Esophagus squamous epithelium (tissue), 4 donors: ENCODE data around the genes MIIP, CFAP107 and PRAMEF15.

GRCh38 chr1:11908915-11909144, 17.4 kb downstream of the KIAA2013 start:
- PRO-cap = bidirectional peak, plus-strand start at chr1:11909086, minus-strand start at chr1:11908964
- RAMPAGE, long total RNA, 4 experiments = no peak in any of the 4 experiments

- PRO-cap = no peak
- RAMPAGE, long total RNA, 4 experiments = no peak in any of the 4 experiments
Observed at GRCh38 chr1:11919447-11920666, 6.4 kb downstream of the KIAA2013 start.

DNA sequence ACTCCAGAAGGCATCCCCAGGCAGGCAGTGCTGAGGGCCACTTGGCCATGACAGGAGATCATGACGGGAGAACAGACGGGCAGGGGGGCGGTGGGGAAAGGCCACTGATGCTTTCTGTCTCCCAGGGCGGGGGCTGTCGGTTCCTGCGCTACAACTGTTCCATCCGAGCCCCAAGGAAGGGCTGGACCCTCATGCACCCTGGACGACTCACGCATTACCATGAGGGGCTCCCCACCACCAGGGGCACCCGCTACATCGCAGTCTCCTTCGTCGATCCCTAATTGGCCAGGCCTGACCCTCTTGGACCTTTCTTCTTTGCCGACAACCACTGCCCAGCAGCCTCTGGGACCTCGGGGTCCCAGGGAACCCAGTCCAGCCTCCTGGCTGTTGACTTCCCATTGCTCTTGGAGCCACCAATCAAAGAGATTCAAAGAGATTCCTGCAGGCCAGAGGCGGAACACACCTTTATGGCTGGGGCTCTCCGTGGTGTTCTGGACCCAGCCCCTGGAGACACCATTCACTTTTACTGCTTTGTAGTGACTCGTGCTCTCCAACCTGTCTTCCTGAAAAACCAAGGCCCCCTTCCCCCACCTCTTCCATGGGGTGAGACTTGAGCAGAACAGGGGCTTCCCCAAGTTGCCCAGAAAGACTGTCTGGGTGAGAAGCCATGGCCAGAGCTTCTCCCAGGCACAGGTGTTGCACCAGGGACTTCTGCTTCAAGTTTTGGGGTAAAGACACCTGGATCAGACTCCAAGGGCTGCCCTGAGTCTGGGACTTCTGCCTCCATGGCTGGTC, 5.5 kb upstream of the MFN2 start:
- PRO-cap = no peak
- RAMPAGE, long total RNA, 4 experiments = no peak in any of the 4 experiments

GRCh38 chr1:11990166-11991422, 10.3 kb downstream of the MFN2 start:
- PRO-cap = bidirectional peak, plus-strand start at chr1:11990966, minus-strand start at chr1:11990750
- RAMPAGE, long total RNA, 4 experiments = no peak in any of the 4 experiments

DNA sequence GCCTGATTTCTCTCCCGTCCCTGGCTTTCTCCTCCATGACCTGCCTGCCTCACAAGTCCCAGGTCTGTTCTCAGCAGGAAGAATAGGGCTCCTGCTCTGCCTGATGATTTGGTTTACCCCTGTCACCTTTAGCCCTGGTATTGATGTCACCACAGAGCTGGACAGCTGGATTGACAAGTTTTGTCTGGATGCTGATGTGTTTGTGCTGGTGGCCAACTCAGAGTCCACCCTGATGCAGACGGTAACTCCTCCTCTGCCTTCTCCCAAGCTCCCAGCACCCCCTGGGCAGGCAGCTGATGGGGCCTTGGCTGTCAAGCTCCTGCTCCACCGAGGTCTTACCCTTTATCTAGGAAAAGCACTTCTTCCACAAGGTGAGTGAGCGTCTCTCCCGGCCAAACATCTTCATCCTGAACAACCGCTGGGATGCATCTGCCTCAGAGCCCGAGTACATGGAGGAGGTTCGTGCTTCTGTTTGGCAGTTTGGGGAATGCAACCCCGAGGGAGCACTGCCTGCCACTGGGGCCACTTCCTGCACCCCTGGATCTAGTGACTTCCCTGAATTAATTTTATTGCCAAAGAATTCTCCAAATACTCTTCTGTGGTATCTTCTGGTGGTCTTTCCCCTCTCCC, 18.5 kb downstream of the MFN2 start:
- PRO-cap = no peak
- RAMPAGE, long total RNA, 4 experiments = no peak in any of the 4 experiments

GRCh38 chr1:12019106-12020112, at the start of gene MIIP:
Gene MIIP (plus strand): TSS chr1:12019498.
- PRO-cap = bidirectional peak, plus-strand start at chr1:12019470, minus-strand start at chr1:12019244
- RAMPAGE, long total RNA, 4 experiments = start-site peak on the plus strand in 3 of 4 experiments, at chr1:12019494-12019507 at its widest, 56 to 59 reads per replicate

DNA sequence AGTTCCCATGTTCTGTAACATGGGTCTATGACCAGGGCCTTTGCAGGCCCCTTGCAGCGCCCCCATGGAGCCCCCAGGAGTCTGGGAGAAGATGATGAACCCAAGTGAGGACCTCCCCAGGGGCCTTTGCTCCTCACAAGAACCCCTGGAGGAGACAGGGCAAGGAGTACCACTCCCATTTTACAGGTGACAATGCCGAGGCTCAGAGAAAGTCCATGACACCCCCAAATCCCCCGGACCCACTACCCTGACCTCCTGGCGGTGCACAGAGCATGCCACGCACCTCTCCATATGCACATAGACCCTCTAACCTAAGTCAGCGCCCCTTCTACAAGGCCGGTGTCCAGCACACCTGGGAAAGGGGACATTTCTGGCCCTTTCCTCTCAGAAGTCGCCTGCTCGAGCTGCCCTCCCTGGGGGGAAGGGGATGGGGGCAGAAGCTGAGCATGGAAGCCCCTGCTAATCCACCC, 14.5 kb downstream of the TNFRSF1B start:
- PRO-cap = no peak
- RAMPAGE, long total RNA, 4 experiments = no peak in any of the 4 experiments

DNA sequence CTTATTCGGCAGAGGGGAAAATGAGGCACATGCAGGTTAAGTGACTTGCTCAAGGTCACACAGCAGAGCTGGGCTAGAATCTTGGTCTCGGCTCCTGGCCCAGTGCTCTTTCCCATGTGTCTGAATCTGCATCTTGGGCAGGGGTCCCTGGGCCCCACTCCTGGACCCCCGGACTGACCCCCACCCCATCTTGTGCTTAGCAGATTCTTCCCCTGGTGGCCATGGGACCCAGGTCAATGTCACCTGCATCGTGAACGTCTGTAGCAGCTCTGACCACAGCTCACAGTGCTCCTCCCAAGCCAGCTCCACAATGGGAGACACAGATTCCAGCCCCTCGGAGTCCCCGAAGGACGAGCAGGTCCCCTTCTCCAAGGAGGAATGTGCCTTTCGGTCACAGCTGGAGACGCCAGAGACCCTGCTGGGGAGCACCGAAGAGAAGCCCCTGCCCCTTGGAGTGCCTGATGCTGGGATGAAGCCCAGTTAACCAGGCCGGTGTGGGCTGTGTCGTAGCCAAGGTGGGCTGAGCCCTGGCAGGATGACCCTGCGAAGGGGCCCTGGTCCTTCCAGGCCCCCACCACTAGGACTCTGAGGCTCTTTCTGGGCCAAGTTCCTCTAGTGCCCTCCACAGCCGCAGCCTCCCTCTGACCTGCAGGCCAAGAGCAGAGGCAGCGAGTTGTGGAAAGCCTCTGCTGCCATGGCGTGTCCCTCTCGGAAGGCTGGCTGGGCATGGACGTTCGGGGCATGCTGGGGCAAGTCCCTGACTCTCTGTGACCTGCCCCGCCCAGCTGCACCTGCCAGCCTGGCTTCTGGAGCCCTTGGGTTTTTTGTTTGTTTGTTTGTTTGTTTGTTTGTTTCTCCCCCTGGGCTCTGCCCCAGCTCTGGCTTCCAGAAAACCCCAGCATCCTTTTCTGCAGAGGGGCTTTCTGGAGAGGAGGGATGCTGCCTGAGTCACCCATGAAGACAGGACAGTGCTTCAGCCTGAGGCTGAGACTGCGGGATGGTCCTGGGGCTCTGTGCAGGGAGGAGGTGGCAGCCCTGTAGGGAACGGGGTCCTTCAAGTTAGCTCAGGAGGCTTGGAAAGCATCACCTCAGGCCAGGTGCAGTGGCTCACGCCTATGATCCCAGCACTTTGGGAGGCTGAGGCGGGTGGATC, 22.9 kb upstream of the VPS13D start:
- PRO-cap = no peak
- RAMPAGE, long total RNA, 4 experiments = no peak in any of the 4 experiments

- PRO-cap = no peak
- RAMPAGE, long total RNA, 4 experiments = no peak in any of the 4 experiments
Observed at GRCh38 chr1:12208204-12209305, 21.3 kb upstream of the VPS13D start.

DNA sequence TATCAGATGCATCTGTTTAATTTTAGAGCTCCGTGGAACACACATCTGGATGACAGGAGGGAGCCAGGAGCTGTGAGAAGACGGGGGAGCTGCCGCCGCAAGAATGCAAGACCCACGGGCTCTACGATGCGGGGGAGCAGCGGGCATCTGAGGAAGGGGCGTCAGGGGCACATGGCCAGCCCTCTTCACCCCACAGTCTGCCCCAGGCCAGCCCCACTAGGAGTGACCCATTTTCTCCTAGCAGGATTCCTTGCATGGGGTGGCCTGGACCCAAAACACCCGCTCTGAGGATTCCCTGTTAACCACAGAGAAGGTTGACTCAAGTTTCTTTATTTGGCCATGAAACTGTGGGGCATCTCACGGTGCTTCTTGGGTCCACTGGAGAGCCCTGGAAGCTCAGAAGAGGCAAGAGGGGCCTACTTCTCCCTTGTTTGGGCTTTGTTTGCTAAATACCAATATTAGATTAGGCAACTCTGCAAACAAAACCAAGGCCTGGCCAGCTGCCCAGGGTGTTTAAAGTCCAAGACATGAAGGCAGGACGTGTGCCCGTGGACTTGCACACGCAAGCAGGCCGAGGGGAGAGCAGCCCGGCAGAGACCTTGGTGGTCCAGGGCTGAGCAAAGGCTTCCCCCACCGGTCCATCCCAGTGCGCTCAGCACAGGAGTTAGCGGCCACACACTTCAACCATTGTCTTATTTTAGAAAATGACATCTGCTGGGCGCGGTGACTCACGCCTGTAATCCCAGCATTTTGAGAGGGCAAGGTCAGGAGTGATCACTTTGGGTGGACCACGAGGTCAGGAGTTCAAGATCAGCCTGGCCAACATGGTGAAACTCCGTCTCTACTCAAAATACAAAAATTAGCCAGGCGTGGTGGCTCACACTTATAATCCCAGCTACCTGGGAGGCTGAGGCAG, 89.7 kb downstream of the DHRS3 start:
- PRO-cap = no peak
- RAMPAGE, long total RNA, 4 experiments = no peak in any of the 4 experiments

GRCh38 chr1:12607140-12607833, 10.7 kb downstream of the DHRS3 start:
- PRO-cap = no peak
- RAMPAGE, long total RNA, 4 experiments = no peak in any of the 4 experiments

DNA sequence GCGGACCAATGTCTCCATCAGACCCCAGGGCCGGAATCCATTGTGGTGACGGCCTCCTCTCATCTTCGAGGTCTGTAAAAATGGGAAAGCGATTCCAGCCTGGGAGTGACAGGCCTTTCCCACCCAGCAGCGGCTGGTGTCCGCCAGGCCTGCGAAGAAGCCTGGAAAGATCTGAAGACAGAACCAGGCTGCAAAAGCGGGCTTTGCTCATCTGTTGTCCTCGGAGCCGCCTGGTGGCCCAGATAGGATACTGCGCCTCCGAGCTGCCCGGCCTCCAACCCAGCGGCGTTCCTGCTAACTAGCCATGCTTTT, 1.8 kb upstream of the DHRS3 start:
- PRO-cap = unidirectional peak, minus-strand start at position 153 of the sequence
- RAMPAGE, long total RNA, 4 experiments = no peak in any of the 4 experiments

DNA sequence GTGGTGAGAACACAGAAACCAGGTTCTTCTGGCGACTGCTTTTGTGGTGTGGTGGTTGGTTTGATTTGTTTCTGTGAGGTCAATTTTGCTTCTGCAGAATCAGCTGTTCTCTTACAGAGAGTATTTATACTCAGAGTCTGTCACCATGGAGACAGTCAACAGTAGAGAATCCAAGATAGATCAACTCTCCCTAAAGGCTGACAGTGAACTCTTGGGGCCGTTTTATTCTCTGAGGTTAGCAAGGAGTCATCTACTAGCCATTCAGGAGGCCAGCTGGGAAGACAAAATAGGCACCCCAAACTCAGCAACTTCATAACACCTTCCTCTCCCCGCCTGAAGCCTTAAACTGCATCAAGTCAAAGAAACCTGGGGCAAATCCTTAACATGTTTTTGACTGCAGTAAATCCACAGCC, at the start of gene CFAP107:
Gene CFAP107 (plus strand): TSS at position 154 of the 413 bp plus-strand sequence.
- PRO-cap = no peak
- RAMPAGE, long total RNA, 4 experiments = no peak in any of the 4 experiments

DNA sequence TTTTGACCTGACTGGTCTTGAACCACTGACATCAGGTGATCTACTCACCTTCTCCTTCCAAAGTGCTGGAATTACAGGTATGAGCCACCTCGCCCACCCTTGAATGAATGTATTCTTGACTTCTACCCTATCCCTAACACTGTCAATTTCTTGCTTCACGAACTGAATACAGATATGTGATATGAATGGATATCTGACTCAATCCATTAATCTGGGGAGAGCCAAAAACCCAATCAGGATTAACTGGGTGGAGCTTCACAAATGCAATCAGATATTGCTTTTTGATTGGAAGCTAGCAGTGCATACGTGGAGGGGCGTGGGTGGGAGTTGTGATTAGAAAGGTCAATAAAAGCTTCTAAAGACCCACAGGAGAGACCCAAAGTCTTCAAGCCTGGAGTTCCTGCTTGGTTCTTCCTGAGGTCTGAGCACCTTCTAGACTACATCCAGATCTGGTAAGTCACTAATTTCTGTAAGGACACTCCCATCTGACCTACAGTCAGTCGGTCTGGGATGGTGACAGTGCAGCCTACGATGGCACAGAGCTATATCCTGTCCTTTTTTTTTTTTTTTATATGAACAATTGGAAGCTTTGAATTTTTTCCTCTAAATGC, at the start of gene PRAMEF15:
Gene PRAMEF15 (plus strand): TSS at position 375 of the 611 bp plus-strand sequence.
- PRO-cap = no peak
- RAMPAGE, long total RNA, 4 experiments = no peak in any of the 4 experiments

GRCh38 chr1:13454930-13455212, 44.6 kb downstream of the PRAMEF20 start:
- PRO-cap = no peak
- RAMPAGE, long total RNA, 4 experiments = no peak in any of the 4 experiments

DNA sequence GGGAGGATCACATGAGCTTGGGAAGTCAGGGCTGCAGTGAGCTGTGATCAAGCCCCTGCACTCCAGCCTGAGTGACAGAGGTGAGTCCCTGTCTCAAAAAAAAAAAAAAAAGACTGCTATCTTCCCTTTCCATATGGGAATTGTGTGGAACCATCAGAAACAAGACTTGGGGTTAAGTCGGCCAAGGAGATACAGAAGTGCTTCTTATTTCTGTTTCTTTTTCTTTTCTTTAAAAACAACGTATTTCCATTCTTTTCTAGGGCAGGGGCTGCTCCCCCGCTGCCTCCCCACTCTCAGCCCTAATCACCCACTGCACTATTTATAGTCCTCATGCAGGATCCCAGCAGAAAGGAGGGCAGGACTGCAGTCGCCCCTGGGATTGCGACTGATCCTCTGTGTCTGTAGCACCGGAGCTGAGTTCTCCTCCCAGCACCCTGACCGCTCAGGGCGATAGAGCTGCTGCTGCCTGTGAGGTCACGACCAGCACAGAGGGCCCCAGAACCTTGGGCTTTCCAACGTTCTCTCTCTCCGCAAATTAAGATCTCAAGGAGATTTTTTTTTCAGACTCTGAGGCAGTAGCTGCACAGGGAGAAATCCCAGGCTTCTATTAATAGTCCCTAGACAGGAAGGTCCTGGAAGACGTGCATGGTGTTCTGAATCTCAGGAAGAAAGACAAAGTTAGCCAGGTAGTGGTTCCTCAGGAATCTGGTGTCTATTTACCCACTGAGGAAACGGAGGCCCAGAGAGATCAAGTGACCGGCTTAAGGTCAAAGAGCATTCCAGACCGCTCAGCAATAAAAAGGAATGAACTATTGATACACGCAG, 46.7 kb downstream of the PRAMEF20 start:
- PRO-cap = no peak
- RAMPAGE, long total RNA, 4 experiments = no peak in any of the 4 experiments

DNA sequence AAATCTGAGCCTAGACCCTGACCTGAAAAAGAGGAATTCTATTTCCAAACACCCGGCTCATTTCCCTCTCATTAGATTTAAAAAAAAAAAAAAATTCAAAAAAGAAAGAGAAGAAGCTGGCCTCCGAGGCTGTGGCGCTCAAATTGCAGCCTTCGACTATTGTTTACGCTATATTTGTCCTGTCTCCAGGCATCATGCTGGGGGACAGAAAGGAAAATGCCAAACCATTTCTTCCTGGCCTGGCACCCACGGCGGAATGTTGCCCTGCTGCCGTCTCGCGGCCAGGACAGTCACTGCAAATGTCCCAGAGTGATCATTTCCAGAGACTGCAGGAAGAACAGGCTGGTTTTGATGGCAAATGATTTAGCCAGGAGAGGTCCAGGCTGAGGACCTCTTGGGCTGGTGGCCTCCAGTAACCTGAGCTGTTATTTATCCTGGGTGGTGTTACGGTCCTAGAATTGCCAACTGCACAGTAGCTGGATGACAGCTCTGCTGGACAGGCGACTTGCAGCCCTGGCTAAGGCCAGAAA, 30.1 kb upstream of the LRRC38 start:
- PRO-cap = no peak
- RAMPAGE, long total RNA, 4 experiments = no peak in any of the 4 experiments

DNA sequence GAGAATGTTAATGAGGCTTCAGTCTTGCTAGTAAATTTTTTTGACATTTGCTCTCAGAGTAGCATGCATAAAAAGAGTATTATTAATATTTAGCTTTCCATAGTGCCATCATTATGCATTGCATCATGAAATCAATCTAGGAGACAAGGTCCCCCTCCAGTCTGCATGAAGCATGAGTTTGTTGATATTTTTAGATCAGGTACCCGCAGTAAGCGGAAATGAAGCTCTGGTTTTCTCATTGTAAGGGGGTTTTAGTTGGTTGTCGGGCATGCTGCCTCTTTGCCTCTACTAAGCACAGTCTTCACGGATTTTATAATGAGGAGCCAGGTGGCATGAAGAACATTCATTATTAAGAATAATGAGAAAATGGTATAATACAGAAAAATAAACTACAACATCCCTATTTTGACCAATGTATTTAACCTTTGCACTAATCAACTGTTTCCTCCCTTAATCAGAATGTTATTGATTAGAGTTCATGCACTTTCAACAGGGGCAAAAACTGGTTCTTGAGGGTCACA, 12.6 kb upstream of the PRDM2 start:
- PRO-cap = no peak
- RAMPAGE, long total RNA, 4 experiments = no peak in any of the 4 experiments

DNA sequence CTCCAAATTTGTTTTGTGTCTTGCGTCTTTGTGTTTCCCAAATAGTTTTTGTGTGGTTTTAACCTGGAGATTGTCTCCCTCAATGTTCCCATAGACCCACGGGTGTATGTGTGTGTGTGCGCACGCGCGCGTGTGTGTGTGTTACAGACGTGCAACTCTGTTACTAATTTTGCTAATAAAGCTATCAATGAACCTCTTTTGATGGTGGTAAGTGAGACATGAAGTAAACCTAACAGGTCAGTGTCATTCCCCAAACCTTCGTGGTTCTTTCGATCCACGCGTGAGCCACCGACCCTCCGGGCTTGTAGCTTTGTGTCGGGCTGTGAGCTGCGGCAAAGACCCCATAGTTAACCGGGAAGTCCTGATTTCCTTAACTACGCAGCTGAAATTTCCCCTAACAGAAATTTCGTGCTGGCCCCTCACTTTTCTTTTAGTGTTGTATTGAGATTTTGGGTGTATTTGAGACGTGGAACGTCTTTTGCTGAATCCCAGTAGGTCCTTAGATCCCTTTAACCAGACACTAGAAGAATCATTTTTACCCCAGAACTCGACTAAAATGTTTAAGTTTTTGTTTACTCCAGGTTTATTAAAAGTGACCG, 867 bp downstream of the PRDM2 start:
- PRO-cap = bidirectional peak, plus-strand start at position 115 of the sequence, minus-strand start outside the sequence
- RAMPAGE, long total RNA, 4 experiments = no peak in any of the 4 experiments

DNA sequence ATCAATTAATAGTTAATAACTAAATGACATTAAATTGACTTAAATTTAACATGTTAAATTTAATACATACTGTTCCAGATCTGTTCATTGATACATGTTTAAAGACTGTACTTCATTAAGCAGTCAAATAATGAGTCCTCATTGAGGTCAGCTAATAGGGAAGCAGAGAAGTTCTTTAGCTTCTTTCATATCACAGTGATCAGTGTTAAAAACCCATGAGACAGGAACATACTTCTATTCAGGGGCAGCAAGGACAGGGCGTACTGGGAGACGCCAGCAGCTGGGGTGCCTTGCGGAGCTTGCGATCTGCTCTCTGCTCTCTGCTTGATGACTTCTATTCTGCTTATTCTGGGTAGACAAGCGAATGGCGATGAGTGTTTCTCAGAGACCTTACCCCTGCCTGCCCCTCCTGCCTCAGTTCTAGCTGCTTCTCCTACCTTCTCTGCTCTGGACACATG, 26.7 kb downstream of the PRDM2 start:
- PRO-cap = no peak
- RAMPAGE, long total RNA, 4 experiments = no peak in any of the 4 experiments